Cardiac ventricle fibroblast (primary cell): ENCODE data around the genes STX8 and SHISA6.

DNA sequence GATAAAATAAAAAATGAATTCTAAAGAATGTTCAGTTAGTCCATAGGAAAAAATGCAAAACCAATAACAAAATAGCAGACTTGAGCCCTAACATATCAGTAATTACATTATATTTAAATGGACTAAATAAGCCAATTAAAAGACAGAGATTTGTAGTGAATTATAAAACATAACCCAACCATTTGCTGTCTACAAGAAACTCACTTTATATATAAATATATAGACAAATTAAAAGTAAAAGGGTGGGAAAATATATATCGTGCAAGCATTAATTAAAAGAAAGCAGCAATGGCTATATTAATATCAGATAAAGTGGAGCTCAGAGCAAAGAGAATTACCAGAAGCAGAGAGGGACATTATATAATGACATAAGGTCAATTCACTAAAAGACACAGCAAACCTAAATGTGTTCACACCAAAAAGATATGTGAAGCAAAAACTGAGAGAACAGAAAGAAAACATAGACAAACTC, 36.4 kb downstream of the PIK3R5 start:
- RAMPAGE, long total RNA = no peak

GRCh38 chr17:8944519-8945179, 20.9 kb downstream of the PIK3R5 start:
- RAMPAGE, long total RNA = no peak

- RAMPAGE, long total RNA = no peak
These were observed 1.9 kb downstream of the NTN1 start for GRCh38 chr17:9023047-9023757.

- RAMPAGE, long total RNA = no peak
These were observed 7.0 kb downstream of the NTN1 start for GRCh38 chr17:9028299-9028774.

DNA sequence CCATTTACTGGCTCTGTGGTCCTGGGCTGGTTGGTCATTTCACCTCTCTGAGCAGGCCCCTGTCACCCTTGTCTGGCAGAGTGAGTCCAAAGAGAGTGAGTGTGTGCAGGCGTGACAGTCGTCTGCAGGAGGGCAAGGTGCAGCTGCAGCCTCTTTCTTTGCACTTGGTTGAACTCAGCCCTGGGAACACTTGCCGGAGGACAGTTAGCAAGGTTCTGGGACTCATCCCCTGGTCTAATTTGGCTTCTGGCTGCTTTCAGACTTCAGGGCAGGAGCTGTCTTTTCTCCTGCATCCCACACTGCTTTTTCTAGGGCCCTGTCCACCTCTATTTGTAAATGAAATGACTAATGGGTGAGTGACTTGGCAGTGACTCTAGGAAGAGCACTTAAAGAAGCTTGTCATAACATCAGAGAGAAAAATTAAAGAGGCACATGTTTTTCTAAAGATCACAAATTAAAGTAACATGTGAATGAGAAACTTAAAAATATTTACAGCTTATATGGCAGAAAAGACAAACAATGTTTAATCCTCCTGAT, 137.4 kb downstream of the NTN1 start:
- RAMPAGE, long total RNA = no peak

DNA sequence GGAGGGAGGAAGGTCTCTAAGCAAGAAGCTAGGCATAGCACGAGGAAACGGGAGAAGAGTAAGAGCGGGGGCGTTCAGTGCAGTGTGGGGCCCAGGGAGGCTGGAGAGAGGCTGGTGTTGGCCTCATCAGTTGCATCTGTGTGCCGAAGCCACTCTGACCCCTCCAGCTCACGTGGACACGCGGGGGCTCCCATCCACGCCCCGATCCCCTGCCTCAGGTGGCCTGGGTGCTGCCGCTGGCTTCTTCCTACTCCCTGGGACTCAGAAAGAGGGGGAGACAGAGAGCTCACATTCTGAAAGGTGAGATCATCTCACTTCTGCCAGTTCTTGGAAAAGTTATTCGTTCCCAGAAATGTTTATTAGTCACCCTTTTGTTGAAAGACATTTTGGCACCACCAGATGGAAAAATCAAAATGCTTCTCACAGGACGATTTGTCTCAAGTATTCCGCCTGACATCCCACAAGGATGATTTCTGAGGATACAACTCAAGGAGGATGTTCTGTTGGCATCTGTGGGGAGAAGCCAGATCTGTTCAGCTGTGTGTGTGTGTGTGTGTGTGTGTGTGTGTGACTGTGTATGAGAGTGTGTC, 207.1 kb downstream of the NTN1 start:
- RAMPAGE, long total RNA = no peak

DNA sequence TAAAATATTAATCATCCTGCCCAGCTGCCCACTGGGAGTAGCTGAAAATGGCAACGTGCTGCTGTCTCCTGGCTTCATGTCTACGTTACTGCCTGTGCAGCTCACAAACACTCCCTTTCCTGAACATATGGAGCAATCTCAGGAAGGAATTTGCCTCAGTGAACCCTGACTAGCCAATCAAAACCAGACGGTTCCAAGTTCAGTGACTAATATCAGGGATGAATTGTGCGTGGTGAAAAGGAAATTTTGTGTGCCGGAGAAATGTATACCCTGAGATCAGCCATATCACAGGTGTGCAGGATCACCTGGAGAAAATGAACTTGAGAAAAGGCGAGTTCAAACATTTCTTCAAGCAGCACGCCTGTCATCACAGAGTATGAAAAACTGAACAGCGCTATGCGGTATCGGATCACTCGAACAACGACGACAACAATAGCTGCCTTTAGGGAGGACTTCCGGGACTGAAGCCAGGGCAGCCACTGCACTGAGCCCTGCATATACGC, 110.3 kb downstream of the STX8 start:
- RAMPAGE, long total RNA = no peak

- RAMPAGE, long total RNA = start-site peak on the minus strand at chr17:9575810-9575831, 314 and 53 reads in 2 replicates
These were observed at the start of gene STX8 for GRCh38 chr17:9575569-9576178. STX8 (minus strand) TSS chr17:9575820.

DNA sequence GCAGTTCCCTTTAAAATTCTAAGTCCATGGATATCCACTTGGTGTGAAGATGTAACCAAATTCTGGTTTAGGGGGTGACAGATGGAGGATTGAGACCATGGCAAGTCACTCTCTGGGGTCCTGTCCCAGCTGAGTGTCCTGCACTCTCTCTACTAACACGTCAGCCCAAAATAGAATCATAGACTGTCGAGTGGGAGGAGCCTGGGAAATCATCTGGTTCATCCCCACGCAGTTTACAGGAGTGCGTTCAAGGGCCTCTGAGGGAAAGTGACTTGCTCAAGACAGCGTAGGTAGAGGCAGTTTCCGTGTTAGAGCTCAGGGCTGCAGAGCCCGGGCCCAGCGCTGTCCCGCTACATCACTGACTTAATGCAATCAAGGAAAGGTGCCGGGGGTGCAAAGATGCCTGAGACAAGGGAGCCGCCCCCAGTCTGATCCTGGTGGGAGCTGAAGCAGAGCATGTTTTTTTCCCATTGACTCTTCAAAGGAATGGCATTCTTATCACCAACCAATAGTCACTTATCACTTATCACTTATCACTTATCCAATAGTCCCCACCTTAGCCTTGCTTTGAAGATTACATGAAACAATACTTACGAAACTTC, 10.3 kb downstream of the GSG1L2 start:
- RAMPAGE, long total RNA = no peak

DNA sequence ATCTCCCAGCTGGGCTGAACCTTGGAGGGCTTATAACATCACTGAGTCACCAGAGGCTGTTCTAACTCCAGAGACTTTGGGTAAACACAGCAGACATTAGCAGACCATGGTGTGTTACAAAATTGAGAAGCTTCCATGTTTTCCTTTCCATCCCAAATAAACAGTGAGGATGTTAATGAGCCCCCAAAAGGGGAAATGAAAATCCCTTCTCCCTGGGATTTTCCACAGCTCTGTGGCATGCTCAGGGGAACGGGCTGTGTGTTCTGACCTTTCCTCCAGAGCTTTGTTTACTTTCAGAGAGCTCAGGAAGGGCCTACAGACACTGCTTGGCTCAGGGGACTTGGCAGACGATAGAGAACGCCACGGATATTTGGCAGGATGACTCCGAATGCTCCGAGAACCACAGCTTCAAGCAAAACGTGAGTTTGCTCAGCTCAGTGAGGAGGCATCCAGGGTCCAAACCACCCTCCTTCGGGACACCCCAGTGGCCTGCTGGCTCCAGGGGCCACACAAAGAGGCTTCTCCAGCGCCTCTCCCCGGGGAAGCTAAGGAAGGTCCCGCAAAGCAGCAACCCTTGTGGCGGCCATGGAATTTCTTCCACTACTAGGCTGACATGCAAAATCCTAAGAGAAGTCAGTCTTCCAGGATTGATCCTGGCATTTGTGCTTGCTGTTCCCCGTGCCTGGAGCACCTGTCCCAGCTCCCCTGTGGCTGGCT, 16.6 kb downstream of the GLP2R start:
- RAMPAGE, long total RNA = no peak

DNA sequence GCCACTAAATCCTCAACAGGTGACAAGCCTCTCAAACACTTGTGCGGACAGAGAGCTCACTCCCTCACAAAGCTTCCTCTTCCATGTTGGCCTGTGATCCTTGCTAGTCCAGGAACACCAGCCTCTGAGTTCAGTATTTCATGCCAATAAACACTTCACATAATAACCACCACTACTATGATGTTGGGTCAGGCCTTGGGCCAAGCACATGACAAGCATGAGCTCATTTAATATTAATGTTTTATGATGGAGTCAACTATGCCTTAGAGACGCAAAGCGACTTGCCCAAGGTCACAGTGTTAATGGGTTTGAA, 129.1 kb downstream of the GAS7 start:
- RAMPAGE, long total RNA = no peak

DNA sequence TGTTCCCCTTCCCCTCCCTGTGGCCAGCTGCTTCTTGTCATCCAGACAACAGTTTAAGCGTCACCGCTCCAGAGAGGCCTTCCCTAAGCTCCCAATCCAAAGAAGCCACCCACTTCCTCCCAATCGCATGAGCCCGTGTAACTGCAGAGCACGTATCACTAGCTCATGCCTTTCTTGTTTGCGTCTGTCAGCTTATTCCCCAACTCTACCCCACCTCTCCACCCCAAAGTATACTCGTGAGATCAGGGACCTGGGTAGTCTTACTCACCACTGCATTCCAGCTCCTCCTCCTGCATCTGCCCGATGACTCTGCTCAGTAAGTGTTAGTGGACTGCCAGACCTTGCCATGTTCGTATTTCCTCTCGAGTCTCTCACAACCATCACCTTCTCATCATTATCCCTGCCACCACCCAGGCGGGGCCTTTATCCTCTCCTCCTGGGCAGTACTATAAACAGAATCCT, 92.8 kb downstream of the GAS7 start:
- RAMPAGE, long total RNA = no peak

- RAMPAGE, long total RNA = no peak
These were observed 79.0 kb downstream of the GAS7 start for GRCh38 chr17:10119129-10120100.

- RAMPAGE, long total RNA = no peak
These were observed 70.6 kb downstream of the GAS7 start for GRCh38 chr17:10127614-10128477.

- RAMPAGE, long total RNA = no peak
These were observed 29.8 kb upstream of the MYH2 start for GRCh38 chr17:10579341-10579670.

GRCh38 chr17:10697840-10698153, 403 bp downstream of the ADPRM start:
- RAMPAGE, long total RNA = no peak

- RAMPAGE, long total RNA = no peak
These were observed 767 bp upstream of the SHISA6 start for GRCh38 chr17:11240010-11240881.

- RAMPAGE, long total RNA = no peak
These were observed at the start of gene SHISA6 for GRCh38 chr17:11240882-11241681. SHISA6 (plus strand) TSS chr17:11241213.

GRCh38 chr17:11619198-11619723, 21.0 kb downstream of the DNAH9 start:
- RAMPAGE, long total RNA = no peak

DNA sequence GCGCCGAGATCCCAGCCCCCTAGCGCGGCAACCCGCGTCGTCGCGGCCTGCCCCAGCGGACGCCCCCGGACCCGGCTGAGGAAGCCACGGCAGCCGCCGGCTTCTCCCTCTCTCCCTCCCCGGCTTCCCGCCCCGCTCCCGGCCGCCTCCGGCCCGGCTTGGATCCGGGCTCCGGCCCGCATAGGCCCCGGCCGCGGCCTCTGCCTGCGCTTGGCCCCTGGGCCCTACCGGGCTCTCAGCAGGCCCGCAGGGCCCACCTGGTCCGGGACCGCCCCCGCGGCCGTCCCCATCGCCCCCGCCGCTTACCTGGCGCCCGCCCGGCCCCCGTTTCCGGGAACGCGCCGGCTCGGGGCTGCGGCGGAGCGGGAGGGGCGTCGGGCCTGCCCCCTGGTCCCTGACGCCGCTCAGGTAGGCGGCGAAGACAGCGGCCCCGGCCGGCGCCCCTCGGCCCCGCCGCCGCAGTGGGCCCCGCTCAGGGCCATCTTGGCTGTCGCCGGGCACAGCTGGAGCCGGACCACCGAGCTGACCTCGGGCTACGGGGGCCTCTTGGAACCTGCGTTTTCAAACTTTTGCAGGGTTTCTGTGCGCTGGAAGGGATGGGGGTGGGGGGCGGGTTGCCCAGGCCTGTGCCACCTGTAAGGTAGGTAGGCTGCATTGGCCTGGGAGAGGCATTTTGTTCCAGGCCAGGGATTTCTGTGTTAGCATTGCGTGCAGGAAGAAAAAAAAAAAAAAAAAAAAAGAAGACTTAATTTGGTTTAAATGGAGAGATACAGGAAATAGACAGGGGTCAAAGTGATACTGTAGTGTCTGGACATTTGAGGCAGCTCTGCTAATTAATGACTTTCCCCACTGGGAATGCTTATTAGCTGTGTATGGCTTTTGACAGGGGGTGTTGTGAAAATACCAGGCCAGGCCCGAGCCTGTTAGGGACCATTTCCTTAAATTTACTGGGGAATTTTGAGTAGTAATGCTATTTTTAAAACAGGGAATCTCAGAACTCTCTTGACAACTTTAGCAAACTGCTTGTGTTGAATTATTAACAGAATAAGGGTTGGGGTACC, 670 bp downstream of the MAP2K4 start:
- RAMPAGE, long total RNA = no peak